Measurements from ENCODE around the gene FNDC1.

DNA sequence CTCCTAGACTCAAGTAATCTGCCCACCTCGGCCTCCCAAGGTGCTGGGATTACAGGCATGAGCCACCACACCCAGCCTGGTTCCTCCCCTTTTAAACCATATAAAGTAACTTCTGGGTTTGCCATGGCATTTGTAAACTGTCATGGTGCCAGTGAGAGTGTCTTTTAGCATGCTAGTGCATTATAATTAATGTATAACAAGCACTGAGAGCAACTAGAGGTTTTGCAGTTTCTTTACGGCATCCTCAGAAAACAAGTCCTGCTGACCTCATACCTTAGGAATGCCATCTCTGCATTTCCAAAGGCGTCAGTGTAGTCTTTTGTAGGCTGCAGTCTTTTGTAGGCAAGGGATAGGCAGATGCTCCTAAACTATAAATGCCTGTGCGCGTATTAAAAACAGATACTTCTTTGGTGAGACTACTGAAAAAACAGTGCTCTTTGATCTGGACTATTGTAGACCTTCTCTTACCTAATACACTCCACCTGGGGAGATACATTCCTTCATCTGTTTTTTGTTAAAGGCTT, 75.0 kb upstream of the EZR start:
- PRO-cap = no peak
- RAMPAGE, long total RNA = no peak

DNA sequence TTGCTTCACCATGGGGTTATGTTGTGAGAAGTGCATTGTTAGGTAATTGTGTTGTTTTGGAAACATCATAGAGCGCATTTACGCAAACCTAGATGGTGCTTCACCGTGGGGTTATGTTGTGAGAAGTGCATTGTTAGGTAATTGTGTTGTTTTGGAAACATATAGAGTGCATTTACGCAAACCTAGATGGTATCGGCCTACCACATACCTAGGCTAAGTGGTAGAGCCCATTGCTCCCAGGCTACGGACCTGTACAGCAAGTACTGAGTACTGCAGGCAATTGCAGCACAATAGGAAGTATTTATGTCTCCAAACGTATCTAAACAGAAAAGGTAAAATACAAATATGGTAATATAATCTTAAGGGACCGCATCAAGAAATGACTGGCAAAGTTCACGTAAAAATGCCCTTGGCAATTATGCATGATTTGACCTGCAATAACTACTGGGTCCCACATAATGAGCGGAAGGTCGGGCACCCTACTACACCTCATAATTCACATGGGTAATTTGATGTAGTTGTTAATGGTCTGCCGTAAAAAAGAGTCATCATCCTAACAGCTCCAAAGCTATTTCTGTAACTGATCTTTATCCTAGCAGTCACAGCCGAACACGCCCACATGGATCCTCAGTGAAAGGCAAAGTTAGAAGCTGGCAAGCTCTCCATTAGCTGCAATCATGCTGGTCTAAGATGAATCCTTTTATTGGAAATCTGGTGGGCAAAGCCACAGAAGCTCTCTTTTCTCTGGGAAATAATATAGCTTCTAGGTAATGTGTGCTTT, 76.0 kb downstream of the RSPH3 start:
- PRO-cap = no peak
- RAMPAGE, long total RNA = no peak

GRCh38 chr6:159000379-159000628, 302 bp upstream of the RSPH3 start:
- PRO-cap = no peak
- RAMPAGE, long total RNA = no peak

- PRO-cap = no peak
- RAMPAGE, long total RNA = no peak
Observed at GRCh38 chr6:159039564-159039957, 5.2 kb downstream of the TAGAP start.

GRCh38 chr6:159040504-159041175, 4.2 kb downstream of the TAGAP start:
- PRO-cap = no peak
- RAMPAGE, long total RNA = no peak

GRCh38 chr6:159042047-159043076, 2.4 kb downstream of the TAGAP start:
- PRO-cap = no peak
- RAMPAGE, long total RNA = no peak

GRCh38 chr6:159062972-159063319, 18.2 kb upstream of the TAGAP start:
- PRO-cap = no peak
- RAMPAGE, long total RNA = no peak

DNA sequence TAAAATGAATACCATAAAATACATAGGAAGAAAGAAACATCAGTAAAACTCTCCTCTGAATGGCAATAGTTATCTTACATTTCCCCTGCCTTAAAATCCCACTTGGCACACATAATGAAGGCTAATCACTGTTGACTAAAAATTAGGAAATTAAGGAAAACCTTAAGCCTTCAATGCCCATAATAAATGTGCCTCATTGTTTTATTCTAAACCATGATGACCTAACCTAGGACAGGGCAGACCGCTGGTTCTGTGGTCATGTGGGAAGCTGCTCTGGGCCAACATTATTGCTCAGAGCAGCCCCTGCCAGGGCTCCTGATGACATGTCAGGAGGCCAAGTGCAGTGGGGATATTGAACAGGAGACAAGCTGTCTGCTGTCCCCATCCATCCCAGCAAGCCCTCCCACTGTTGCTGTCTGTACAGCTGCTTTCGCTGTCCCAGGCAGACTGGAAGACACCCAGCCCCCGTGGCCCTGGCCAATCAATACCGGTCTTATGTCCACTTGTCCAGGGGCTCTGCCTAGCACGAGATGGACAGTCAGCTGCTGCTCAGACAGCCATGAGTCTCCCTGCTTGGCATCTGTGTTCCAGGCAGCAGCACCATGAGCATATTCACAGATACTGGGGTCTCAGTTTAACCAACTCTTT, 43.3 kb upstream of the FNDC1 start:
- PRO-cap = no peak
- RAMPAGE, long total RNA = no peak

DNA sequence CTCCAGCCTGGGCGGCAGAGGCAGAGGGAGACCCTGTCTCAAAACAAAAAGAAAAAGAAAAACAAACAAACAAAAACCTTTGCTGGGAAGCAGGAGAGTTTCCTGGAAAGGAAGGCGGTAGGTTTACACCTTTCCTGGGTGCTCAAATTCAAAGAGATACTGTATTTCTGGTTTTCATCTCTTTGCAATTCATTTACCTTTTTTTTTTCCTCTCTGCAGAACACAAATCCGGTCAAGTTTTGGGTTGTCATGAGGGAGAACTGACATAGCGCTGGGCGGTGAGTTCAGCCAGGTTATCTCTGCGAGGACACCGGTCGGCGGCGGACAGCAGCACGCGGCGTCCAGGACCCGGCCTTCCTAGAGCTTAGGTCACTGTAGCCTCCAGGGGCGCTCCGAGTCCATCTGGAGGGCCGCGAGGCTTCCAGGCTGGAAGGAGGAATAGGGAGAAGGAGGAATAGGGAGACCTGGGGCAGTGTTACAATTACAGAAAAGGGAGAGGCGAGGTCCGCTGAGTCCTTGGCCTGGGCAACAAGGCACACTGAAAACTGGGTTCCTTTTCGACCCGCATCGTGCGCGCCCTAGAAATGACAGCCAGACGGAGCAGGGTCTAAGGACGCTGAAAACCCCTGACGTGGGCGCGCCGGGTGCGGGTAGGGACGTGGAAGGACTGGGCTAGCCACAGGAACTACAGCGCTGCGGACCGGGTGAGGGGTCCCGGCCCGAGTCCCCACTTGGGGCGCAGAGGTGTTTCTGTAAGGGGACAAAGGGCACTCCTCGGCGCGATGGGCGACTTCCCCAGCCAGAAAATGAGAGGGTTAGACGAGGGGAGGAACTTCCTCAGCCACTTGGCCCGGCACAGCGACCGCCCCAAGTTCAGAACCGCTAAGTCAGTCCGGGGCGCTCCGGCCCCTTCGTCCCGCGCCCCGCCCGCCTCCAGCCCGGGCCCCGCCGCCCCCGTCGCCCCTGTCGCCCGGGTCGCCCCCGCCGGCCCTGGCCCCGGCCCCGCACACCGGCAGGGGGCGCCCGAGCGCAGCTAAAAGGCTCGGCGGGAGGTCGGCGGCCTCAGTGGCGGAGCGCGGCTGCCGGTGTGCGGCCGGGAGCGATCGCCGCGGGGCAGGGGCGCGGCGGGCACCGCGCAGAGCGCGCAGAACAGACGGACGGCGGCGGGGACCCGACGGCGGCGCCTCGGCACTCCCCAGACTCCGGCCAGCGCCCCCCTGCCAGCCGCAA, at the start of gene FNDC1:
FNDC1 (plus strand) TSS at position 1,065 of the 1,230 bp plus-strand sequence.
- PRO-cap = no peak
- RAMPAGE, long total RNA = no peak

DNA sequence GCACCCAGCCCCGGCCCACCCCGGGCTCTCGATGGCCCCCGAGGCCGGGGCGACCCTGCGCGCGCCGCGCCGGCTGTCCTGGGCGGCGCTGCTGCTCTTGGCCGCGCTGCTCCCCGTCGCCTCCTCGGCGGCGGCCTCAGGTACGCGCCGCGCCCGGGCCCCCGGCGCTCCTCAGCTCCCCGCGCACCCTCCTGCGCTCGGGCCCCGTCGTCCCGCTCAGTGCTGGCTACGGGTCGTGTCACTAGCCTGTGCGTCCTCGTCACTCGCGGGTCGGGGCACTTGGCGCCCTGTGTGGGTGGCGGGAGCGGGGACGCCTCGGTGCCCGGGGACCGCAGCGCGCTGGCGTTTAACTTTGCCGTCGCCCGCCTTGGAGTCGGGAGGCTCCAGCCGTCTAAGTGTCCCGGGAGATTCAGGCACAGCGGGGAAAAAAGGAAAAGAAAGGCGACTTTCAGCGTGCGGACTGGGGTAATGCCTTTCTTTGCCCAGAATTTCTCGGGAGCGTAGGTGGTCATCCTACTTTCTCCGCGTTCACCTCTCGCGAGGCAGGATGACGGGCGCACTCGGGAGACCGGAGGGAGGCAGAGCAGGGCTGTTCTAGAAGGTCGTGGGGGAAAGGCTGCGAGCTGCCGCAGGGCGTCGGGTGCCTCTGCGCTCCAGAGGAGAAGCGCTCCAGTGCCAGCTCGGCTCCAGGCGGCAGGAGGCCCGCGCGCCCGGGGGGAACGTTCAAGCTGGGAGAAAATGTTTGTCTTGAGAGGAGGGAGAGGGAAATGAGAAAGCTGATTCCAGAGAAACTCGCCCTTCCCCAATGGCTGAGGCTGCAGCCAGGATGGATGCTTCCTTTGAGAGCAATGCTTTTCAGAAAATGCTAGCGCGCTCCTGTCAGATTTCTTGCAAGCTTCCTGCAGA, 619 bp downstream of the FNDC1 start:
- PRO-cap = no peak
- RAMPAGE, long total RNA = no peak

DNA sequence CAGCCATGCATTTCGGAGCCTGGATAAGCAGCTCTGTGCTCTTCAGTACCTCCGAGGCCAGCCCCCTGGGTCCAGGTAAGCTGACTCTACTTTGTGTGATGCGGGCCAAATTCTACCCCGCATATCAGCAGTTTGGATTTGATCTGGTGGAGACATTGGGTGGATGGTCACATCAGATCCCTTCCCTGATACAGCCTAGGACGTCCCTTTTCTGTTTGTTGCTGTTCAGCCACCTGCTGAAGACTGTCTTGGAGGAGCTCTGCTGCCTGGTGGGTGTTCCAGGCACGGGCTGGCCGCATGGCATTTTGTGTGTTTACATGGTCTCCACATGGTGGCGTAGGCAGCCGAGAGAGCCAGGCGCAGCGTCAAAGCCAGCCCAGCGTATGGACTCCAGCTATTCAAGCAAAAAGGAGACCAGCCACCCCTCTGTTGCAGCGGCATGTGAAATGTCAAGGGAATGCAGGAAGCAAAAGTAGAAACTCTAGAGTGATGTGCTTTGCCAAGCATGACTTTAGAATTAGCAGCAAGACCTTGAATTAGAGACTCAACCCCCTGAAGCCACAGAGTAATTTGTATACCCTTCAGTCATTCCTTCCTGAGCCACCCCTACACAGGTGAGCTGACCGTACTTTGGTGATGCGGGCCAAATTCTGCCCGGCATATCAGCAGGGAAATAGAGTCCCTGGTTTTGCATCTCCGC, 48.3 kb downstream of the FNDC1 start:
- PRO-cap = no peak
- RAMPAGE, long total RNA = no peak

DNA sequence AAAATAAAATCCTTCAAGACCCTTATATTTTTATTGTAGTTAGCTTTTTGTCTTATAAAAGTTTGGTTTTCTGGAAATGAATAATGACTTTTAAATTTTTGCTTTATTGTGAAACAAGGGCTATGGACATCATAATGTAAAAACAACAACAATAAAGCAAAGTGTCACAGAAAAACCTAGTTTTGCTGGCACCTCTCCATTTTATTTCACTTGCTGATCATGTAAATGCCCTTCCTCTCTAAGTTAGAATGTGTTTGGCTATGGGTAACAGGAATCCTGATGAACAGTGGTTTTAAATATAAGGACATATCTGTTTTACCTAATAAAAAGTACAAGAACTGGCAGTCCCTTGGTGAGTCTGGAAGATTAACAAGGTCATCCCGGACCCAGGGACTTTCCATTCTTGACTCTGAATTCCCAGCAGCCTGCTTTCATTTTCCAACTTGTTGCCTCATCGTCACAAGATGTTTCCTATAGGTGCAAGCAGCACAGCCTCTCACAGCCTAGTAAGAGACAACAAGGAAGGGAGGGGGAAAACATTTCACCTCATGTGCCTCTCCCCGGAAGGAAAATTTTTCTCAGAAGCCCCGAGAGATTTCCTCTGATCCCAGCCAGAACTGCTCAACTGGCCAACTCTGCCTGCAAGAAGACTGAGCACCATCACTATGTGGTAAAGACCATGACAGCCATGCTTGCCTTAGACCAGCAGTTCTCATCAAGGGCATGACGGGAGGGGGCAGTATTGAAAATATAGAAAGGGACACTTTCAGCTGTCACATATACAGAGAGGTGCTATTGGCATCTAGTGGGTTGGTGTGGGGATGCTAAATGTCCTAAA, 11.2 kb upstream of the WTAP start:
- PRO-cap = no peak
- RAMPAGE, long total RNA = no peak

- PRO-cap = no peak
- RAMPAGE, long total RNA = no peak
Observed at GRCh38 chr6:159716765-159717260, 10.5 kb upstream of the WTAP start.

GRCh38 chr6:159978460-159979164, 9.7 kb downstream of the IGF2R start:
- PRO-cap = no peak
- RAMPAGE, long total RNA = no peak

- PRO-cap = no peak
- RAMPAGE, long total RNA = no peak
Observed at GRCh38 chr6:159980300-159980671, 11.4 kb downstream of the IGF2R start.

DNA sequence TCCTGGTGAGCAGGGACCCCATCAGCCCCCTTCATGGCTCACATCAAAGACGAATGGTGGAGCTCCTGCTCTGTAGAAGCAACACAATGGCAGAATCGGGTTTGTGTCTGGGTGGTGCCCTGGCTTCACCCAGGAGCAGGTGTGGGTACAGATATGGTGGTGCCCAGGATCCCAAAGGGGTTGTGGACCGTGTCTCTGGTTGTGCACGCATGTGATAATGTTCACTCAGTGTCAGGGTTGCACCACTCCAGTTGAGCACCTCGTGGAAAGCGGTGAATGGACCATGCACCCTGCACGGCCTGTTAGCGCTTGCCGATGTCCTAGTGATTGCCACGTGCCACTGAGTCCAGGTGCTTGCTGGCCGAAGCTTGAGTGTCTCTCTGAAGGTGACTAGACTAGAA, 63.0 kb downstream of the IGF2R start:
- PRO-cap = no peak
- RAMPAGE, long total RNA = no peak

DNA sequence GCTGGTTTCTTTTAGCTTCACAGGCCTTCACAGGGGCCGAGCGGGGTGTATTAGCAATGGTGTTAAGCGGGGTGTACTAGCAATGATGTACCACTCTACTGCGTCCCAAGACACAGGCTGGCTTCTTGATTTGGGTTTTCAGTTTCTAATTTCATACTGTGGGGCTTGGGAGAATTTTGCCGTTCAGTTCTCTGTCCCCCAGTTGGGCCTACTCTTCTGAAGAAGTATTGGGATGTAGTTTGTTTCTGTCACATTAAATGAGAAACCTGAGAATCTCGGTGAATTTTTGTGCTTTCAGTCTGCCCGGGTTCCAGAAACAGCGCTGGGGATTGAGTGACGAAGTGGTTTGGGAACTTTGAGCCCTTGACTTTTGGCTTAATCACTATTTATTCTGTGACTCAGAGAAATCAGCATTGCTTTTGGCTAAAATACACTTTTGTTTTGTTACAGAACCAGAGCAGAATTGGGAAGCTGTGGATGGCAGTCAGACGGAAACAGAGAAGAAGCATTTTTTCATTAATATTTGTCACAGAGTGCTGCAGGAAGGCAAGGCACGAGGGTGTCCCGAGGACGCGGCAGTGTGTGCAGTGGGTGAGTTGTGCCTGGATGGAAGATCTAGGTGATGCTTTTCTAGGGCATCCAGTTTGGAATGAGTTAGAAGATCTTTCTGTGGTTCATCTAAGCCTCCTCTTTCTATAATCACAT, 74.0 kb downstream of the IGF2R start:
- PRO-cap = no peak
- RAMPAGE, long total RNA = no peak

DNA sequence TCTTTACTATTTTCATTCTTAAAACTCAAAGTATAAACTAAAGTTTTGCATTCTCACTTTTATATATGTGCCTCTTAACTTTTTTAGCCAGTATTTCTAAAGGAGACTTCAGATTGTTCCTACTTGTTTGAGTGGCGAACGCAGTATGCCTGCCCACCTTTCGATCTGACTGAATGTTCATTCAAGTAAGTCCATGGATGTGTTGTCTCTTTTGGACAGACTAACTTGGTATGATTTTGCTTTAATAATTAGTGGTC, 57.0 kb upstream of the SLC22A1 start:
- PRO-cap = no peak
- RAMPAGE, long total RNA = no peak

DNA sequence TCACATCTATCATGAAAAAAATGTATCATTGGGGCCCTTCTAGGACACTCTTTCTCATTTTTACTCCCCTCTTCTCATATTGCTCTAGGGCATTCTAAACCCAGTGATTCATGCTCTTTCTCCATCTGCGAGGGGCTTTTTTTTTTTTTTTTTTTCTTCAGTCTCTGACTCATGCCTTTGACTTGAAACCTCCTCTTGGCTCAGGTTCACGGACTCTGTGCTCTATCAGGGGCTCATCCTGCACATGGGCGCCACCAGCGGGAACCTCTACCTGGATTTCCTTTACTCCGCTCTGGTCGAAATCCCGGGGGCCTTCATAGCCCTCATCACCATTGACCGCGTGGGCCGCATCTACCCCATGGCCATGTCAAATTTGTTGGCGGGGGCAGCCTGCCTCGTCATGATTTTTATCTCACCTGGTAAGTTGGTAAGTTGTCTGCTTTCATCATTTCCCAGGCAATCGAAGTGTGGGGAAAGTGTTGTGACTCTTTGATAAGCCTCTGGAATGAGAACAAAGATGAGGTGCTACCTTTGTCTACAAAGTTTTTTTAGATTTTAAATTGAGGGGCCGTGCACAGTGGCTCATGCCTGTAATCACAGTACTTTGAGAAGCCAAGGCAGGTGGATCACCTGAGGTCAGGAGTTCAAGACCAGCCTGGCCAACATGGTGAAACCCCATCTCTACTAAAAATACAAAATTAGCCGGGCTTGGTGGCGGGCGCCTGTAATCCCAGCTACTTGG, 18.0 kb downstream of the SLC22A1 start:
- PRO-cap = no peak
- RAMPAGE, long total RNA = no peak

DNA sequence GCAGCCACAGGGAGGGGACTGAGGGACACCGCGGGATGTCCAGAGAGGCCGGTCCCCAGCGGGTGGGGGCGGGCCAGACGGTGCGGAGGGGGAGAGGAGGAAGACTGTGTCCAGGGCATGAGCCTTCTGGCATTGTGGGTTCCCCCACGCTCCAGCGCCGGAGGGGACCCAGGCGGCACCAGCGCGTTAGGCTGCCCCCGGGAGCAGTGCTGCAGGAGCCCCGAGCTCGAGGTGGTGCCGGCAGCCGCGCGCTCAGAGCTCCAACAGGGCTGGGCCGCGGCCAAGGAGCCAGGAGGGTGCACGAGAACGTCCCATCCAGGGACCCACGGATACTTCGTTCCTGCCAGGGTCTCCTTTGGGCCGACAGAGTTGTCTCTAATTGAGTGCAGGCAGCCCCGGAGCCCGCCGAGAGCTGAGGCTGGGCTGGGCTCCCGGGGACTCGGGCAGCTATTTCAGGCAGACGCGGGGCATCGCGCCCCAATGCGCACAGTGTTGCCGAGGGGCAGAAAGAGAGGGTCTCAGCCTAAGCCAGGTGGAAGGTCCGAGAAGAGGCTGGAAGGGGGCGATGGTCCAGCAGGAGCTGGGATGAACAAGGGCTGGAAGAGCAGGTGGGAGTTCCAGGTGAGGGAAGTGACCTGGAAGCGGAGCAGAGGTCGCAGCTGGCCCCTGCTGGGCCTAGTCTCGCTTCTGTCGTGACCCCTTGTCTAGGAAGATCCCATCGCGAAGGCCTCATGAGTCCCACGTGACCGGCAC, 14.6 kb downstream of the SLC22A3 start:
- PRO-cap = no peak
- RAMPAGE, long total RNA = no peak

Data from spinal cord (tissue), 3 donors.